A549 (cell line): Measurements from ENCODE around the gene ADA.

DNA sequence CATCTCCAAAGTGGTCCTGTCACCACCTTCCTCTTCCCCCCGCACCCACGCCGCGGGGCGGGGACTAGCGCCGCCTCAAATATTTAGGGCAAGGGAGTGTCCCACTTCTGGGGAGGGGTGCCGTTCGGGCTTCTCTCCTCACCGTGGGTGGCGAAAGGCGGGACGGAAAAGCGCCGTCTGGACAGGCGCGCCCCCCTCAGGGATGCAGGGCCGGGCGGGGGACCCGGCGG, 319 bp upstream of the TOX2 start:
- PRO-cap = no peak
CAGE:
- cytosol, long polyA plus RNA = no peak
- long polyA plus RNA = no peak
- nucleus, long polyA plus RNA = no peak

DNA sequence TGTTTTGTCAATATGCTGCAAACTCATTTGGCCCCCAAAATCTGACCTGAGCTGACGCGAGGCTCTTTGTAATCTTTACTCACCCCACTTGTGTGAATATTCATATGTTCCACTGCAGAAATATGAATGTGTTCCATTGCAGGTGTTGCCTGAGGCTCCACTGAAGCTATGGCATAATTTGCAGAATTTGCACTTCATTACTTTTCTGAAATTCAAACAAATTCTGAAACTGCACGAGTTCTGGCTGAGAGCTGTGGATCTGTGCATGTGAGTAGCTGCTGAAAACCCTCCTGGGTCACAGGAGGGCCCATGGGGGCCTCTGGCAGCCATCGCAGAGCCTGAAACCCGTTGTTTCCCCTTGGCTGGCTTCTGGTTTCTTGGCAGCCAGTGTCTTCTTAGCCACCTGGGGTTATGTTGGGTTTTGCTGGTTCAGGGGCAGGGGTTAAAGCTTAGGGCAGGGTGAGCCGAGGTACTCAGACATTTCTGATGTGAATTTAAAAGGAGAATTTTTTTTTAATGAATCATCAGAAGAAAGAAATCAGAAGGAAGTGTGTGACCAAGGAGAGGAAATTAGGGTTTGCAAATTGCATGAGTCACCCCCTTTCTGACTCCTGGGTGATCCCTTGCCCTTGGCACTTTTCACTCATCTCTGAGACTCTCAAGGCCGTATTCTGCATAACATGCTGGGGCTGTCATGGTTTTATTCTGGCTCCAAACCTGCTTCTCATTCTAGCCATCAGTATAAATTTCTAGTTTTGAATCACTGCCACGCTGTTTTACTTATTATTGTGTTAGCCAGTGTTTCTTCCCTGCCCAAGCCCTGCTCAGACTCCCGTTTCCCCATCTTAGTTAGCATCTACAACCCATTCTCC, 40.6 kb downstream of the TOX2 start:
- PRO-cap = no peak
CAGE:
- cytosol, long polyA plus RNA = no peak
- long polyA plus RNA = no peak
- nucleus, long polyA plus RNA = no peak

DNA sequence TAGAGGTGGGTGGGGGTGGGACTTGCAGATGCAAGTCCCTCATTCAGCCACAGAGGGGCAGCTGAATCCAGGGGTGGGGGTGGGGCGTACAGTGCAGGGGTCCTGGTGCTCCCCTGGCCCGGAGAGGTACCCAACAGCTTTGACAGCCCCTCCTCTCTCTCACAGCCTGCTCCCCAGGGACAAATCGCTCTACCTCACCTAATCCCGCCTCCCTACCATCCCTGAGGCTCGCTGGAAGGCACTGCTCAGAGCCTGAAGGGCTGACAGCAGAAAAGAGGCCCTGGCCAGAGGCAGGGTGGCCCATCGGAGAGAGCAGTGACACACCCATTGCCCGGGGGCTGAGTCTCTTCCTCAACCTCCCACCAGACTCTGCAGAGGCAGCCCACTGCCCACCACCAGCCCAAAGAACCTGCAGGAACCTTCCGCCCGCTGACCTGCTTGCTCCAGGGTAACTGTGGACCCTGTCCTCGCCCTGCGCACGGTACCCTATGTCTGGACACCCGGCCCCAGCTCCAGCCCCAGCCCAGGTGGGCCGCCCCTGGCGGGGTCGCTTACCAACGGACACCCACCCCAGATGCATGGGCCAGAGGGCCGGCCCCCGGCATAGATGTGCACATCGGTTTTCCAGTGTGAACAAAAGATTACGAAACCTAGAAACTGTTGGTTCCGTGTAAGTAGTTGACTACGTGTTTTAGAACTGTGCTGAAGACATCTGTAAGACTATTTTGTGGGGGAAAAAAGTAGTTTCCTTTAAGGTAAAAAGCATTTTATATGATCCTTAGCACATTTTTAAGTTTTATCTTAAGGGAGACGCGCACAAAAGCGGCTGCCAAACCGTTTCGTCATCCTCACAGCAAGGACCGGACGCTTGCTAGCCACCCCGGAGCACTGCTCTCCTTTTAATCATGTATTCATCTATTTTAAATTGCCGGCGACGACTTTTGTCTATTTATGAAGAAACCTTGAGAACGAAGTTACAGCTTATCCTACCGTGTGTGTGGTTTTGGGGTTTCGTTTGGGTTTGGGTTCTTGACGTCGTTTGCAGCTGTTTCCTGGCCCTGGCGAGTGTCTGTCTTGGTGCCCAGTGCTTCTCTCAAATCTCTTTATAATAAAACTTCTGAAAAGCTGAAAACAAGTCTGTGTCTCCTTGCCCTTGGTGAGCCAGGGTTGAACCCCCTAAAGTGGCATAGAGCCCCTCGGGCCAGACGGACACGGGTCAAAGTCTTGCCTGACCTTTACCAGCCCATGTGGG, 118.1 kb downstream of the JPH2 start:
- PRO-cap = no peak
CAGE:
- cytosol, long polyA plus RNA = no peak
- long polyA plus RNA = no peak
- nucleus, long polyA plus RNA = no peak

DNA sequence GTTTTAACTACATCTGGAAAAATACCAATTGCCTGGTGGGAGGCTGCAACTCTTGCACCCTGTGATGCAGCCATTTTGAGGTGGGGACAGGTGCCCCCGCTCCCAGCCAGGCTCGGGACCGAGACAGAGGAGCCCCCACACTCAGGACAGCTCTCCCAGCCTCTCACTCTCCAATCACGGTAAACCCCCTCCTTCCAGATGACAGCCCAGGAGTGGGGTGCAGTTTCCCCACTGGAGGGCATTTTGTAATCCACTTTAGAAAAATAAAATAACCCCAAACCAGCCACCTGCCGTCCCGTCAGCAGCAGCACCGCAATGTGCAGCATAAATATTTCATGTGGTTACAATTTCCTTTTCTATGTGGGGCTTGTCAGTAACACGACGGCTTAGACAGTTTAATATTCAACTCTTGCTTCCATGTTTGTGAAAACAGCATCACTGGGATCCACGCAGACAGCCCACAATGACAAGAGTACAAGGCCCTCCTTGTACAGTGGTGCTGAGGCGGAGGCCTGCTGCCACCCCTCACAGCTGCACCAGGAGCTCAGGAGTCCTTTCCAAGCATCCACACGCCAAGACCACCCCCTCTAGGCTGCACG, 116.8 kb downstream of the JPH2 start:
- PRO-cap = no peak
CAGE:
- cytosol, long polyA plus RNA = no peak
- long polyA plus RNA = no peak
- nucleus, long polyA plus RNA = no peak

DNA sequence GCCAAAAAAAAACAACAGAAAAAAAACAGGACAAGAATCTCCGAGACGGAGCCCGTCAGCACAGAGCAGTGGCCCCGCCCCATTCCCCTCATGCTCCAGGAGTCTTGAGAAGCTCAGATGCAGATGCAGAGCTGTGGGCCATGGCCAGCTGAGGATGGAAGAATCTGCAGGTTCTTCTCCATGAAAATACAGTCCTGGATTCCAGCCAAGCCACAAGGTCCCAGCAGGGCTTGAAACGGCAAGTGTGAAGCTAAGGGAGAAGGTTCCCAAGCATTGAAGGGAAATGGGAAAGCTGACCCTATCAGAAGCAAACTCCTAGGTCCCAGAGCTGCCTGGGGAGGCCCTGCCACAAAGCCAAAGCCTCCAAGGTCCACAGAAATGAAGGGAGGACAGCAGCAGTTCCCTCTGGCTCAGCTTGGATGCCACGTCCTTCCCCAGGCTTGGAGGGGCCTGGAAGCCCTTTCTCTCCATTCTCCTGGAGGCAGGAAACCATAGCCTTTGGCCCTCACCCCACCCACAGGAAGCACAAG, 75.1 kb downstream of the JPH2 start:
- PRO-cap = no peak
CAGE:
- cytosol, long polyA plus RNA = no peak
- long polyA plus RNA = no peak
- nucleus, long polyA plus RNA = no peak

- PRO-cap = no peak
CAGE:
- cytosol, long polyA plus RNA = no peak
- long polyA plus RNA = no peak
- nucleus, long polyA plus RNA = no peak
Measured at GRCh38 chr20:44166042-44167025, 20.7 kb downstream of the JPH2 start.

DNA sequence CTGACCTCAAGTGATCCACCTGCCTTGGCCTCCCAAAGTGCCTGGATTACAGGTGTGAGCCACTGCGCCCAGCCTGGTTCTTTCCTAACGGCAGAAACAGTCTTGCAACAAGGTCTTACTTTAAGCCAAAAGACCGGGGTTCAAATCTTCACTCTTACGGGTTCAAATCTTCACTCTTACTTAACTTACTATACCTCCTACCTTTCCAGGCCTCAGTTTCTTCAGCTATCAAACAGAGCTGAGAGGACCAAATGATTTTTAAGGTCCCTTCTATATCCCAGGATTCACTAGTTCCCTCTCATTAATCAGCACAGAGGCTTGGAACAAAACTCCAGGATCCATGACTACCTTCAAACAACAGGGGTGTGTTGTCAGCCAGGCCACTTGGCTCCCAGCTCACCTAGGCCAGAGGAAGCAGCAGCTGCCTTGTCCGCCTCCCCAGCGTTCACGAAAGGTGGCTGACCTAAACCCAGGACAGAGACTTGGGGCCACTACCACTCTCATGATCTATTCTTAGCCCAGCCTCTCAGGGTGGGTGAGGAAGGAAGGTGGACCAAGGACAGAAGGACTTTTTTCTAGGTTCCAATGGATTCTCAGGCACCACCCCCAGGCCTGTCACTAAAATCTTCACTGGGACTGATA, 1.5 kb downstream of the FITM2 start:
- PRO-cap = no peak
CAGE:
- cytosol, long polyA plus RNA = no peak
- long polyA plus RNA = no peak
- nucleus, long polyA plus RNA = no peak

- PRO-cap = no peak
CAGE:
- cytosol, long polyA plus RNA = no peak
- long polyA plus RNA = no peak
- nucleus, long polyA plus RNA = no peak
Measured at GRCh38 chr20:44392989-44393571, 37.6 kb downstream of the HNF4A start.

DNA sequence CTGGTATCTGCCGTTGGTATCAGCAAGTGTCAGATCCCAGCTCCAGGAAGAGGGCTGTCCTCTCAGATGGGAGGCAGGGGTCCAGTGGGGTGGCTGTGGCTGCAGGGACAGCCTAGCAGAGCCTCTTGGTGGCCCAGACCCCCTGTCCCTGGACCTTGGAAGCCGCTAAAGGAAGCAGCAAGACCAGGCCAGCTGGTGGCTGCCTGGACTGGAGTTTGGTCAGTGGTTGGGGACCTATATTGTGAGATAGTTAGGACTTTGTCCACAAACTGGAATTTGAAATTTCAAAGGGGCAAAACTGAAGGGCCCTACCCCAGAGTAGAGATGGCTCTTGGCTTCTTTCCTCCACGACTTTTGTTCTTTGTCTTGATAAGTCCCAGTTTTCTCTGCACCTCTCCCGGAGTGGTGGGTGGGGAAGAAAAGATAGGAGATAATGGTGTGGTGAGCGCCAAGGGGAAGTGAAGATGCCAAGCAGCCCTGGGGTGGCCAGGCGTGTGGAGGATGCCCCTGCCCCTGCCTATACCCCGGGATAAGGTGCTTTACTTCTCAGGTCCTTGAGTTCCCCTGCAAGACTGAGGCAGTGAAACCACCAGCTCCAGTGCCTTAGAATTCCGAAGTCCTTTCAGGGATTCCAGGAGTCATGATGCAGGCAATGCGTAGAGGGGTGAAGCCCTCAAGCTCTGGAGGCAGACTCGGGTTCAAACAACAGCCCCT, 40.1 kb downstream of the HNF4A start:
- PRO-cap = no peak
CAGE:
- cytosol, long polyA plus RNA = no peak
- long polyA plus RNA = no peak
- nucleus, long polyA plus RNA = no peak

DNA sequence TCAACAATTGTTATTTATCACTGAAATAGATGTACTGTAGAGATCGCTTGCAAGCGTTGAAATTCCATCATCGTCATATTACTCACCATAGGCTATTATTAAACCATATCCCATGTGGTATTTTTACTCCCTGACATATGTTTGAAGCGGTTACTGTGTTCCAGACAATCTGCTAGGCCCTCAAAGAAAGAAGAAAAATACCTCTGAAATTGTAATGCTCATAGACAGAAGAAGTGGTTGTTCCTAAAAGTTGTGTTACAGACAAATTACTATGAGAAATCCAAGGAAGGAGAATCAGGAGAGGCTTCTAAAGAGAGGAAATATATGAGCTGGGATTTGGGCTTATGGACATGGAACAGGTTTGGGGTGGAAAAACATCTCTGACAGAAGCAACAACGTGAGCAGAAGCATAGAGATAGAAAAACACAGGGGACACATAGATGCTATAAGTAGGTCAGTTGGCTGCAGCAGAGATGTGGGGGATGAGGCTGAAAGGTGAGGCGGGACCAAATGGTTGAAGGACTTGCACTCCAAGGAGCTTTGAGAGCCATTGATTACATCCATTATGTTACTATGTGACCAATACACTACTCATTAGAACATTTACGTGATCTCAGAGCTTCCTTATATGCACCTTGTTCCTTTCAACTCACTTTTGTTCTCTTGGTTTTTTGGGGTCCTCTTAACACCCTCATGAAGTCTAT, 48.1 kb upstream of the TTPAL start:
- PRO-cap = no peak
CAGE:
- cytosol, long polyA plus RNA = no peak
- long polyA plus RNA = no peak
- nucleus, long polyA plus RNA = no peak

GRCh38 chr20:44447581-44448827, 27.7 kb upstream of the TTPAL start:
- PRO-cap = no peak
CAGE:
- cytosol, long polyA plus RNA = no peak
- long polyA plus RNA = no peak
- nucleus, long polyA plus RNA = no peak

GRCh38 chr20:44467997-44468229, 7.8 kb upstream of the TTPAL start:
- PRO-cap = no peak
CAGE:
- cytosol, long polyA plus RNA = no peak
- long polyA plus RNA = no peak
- nucleus, long polyA plus RNA = no peak

DNA sequence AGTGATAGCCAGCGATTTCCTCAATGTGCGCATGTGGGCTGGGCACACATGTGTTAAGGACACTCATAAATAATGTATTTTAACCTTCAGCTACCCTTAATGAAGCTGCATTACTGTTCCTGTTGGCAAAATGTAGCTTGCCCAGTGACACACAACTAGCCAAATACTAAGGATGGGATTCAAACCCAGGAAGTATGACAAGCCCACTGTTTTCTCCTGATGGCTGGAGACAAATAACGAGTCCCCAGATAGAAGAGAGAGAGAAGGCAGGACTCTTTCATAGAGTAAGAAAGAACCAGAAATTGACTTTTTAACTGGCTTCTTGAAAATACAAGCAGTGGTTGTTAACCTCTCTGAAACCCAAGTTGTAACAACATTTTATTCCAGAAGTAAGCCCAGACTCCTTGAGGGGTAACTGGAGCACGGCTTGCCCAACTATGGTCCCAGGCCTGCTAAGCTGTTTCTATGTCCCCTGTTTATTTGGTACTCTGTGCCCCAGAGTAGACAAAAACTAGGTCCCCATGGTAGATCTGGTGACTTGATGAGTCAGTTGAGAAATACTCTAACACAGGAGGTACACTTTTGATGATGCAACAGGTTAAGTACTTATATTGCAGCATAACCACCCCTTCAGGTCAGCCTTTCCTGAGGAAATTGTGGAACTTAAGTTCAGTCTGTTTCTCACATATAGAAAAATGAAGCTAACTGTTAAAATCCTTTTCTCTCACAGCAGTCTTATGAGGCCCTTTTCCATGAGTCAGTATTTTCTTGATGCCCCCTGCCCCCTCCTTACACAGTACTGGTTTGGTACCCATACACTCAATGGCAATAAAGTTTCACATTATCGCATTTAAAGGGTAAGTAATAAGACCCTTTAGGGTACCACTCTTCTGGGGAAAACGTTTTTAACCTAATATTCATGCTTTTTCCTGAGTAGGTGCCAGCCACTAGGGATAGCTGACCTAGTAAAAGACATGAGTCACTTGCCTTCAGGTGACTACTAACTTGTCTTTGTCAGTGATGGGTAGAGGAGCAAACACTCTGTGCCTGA, 19.5 kb downstream of the TTPAL start:
- PRO-cap = no peak
CAGE:
- cytosol, long polyA plus RNA = no peak
- long polyA plus RNA = no peak
- nucleus, long polyA plus RNA = no peak

DNA sequence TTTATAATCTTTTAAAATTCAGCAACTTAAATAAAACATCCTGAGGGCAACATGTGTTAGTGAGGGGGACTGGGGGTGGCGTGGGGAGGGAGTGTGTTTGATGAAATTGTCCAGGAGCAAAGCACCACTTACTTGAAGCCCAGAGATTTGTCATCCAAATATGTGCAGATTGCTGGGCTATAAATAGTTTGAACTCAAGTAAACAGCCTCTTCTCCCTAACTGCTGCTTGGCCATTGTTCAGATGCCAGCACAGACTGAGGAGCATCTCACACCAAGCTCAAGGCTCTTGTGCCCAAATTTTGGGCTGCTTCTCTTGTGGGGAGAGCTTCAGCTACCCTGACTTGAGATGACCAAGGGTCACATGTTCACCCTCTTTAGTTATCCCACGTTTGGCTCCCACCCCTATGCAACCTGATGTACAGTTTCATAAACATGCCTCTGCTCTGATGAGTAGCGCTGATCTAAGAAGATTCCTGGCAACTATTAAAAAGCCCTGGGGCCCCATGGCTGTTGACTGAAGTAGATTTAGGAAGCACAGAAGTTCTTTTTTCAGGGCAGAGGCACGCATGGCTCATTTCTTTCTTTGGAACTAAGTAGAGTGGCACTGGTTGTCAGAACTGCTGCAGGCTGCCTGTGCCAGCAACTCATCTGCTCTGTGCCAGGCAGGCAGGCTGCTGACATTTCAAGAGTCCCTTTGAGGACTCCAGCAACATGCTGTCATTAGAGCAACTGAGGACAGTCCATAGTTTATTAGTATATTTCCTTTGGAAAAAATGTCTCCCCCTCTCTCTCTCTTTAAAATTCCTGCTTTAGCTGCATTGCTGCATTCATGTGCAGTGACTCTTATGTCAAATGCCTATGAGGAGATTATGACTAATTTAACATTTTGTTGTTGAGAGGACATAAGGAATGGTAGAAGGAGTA, 9.6 kb upstream of the PKIG start:
- PRO-cap = no peak
CAGE:
- cytosol, long polyA plus RNA = no peak
- long polyA plus RNA = no peak
- nucleus, long polyA plus RNA = no peak

GRCh38 chr20:44597483-44597873, 15.1 kb downstream of the PKIG start:
- PRO-cap = no peak
CAGE:
- cytosol, long polyA plus RNA = no peak
- long polyA plus RNA = no peak
- nucleus, long polyA plus RNA = no peak

DNA sequence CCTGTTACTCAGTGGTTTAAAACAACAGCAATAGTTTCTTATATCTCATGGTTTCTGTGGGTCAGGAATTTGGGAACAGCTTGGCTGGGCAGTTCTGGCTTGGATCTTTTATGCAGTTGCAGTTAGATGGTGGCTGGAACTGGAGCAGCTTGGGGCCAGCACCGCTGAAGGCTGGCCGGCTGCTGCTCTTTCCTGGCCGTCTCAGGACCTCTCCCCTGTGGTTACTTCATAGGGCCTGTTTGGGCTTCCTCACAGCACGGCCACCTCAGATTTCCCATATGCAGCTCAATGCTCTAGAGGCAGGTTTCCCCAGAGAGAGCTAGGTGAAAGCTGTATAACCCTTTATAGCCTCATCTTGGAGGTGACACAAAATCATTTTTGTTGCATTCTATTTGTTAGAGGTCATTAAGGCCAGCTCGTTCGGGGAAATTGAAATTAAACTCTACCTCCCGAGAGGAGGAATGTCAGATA, 15.6 kb downstream of the PKIG start:
- PRO-cap = no peak
CAGE:
- cytosol, long polyA plus RNA = no peak
- long polyA plus RNA = no peak
- nucleus, long polyA plus RNA = no peak

GRCh38 chr20:44633446-44633997, 18.0 kb downstream of the ADA start:
- PRO-cap = no peak
CAGE:
- cytosol, long polyA plus RNA = no peak
- long polyA plus RNA = no peak
- nucleus, long polyA plus RNA = no peak

GRCh38 chr20:44651495-44652116, at the start of gene ADA:
ADA (minus strand) TSS chr20:44651699.
- PRO-cap = bidirectional peak, plus-strand start at chr20:44651825, minus-strand start at chr20:44651727
CAGE:
- cytosol, long polyA plus RNA = start-site peak on the minus strand at chr20:44651623-44651727, 691 and 775 reads in 2 replicates
- long polyA plus RNA = start-site peak on the minus strand at chr20:44651688-44651708, 85 and 47 reads in 2 replicates
- nucleus, long polyA plus RNA = start-site peak on the minus strand at chr20:44651660-44651736, 339 and 1,094 reads in 2 replicates

DNA sequence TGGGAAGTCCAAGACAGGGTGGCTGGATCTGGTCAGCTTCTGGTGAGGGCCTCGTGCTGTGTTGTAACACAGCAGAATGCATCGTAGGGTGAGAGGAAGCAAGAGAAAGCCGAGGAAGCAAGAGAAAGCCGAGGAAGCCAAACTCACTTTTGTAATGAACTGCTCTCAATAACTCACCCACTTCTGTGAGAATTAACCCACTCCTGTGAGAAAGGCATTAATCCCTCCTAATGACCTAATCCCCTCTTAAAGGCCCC, 9.3 kb upstream of the ADA start:
- PRO-cap = no peak
CAGE:
- cytosol, long polyA plus RNA = no peak
- long polyA plus RNA = no peak
- nucleus, long polyA plus RNA = no peak

- PRO-cap = no peak
CAGE:
- cytosol, long polyA plus RNA = no peak
- long polyA plus RNA = no peak
- nucleus, long polyA plus RNA = no peak
Measured at GRCh38 chr20:44692797-44693495, 22.2 kb upstream of the CCN5 start.